Neural cell (in vitro differentiated cells): ENCODE measurements around a stretch of chr1.

- RAMPAGE, long total RNA = no peak
Measured at GRCh38 chr1:179844348-179845309, 33.0 kb downstream of the TOR1AIP2 start.

GRCh38 chr1:179867784-179868405 lies 9.7 kb downstream of the TOR1AIP2 start:
- RAMPAGE, long total RNA = no peak

DNA sequence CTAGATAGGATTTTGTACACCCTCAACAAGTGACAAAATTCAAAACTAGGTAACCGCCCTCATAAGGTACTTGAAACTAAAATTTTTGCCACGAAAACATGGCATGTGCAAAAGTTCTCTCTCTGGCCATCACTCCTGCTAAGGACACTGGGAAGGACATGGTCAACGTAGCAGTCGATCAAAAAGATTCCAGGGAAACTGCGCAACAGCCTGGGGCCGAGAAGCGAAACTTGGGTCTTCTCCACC lies 369 bp upstream of the TOR1AIP1 start:
- RAMPAGE, long total RNA = no peak

- RAMPAGE, long total RNA = no peak
Measured at GRCh38 chr1:179883270-179883609, 1.2 kb downstream of the TOR1AIP1 start.

GRCh38 chr1:179952185-179952760 lies 2.3 kb upstream of the CEP350 start:
- RAMPAGE, long total RNA = no peak

- RAMPAGE, long total RNA = no peak
Measured at GRCh38 chr1:180080323-180080848, 74.3 kb upstream of the QSOX1 start.

DNA sequence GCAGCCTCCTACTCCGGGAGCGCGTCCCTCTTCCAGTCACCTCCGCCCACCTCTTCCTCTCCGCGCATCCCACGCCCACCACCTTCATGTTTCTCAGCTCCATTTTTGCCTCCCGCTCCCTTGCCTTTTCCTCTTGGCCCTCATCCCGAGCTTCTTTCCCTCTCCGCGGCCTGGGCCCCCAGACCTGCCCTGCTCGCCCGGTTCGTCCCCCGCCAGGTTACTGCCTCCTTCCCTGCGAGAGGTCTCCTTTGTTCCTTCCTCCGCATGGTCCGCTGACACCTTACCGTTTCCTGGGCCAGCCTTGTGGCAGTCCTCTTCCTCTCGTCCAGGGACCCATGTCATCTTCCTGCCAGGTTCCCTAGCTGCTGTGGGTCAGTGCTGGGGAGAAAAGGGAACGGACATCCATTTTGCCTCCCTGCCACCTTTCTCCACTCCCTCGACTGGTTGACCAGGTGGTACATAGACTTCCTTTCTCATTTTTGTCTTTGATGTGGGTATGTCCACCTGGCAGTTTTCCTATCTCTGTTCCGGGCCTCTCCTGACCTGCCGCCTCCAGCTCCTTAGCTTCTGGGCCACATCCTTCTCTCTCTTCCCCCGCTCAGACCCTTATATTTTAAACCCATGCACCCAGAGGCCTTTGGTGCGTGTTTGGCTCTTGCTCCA lies 700 bp downstream of the QSOX1 start:
- RAMPAGE, long total RNA = no peak

GRCh38 chr1:180160257-180160660 lies 5.6 kb downstream of the QSOX1 start:
- RAMPAGE, long total RNA = no peak

- RAMPAGE, long total RNA = no peak
Measured at GRCh38 chr1:180190992-180192018, 36.6 kb downstream of the QSOX1 start.

DNA sequence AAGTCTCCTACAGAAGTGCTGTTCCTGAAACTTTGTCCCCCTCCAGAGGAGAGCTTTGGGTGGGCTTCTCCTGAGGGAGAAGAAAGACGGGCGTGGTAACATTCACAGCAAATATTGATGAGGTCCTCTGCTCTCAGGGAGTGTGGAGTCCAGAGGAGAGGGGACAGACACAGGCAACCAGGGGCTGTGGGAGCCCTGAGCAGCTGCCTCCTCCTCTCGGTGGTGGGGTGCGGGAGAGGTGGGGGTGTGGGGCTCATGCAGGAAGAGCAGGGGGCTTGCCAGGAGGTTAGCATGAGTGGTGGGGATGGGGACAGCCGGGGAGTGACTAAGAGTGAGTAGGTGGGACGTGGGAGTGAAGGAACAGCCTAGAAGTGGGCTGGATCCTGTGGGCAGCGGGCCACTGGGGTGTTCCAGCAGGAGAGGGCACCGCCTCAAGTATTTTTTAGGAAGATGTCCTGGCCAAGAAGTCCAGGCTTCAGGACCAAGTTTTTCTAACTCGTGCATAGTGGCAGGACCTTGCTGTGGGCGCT lies 19.0 kb upstream of the LHX4 start:
- RAMPAGE, long total RNA = no peak

DNA sequence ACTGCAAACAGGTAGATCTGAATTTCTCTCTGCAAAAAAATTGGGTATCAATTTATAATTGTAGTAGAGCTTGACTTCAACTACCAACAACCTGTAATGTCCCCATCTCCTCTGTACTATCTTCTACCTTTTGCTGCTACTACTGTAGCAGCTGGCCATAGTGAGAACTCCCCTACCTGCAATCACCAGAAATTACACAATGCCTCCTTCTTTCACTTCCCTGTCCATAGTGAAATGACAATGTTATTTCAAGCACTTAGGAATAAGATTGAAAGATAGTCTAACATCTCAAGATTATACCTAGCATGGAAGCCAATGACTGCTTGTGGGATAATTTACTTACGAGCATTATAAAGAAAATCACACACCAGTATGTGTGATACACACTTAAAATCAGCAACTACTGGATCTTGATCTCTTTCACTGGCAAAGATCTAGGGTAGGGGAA lies 100.3 kb downstream of the ACBD6 start:
- RAMPAGE, long total RNA = no peak

- RAMPAGE, long total RNA = no peak
Measured at GRCh38 chr1:180609539-180610047, 22.2 kb upstream of the XPR1 start.

DNA sequence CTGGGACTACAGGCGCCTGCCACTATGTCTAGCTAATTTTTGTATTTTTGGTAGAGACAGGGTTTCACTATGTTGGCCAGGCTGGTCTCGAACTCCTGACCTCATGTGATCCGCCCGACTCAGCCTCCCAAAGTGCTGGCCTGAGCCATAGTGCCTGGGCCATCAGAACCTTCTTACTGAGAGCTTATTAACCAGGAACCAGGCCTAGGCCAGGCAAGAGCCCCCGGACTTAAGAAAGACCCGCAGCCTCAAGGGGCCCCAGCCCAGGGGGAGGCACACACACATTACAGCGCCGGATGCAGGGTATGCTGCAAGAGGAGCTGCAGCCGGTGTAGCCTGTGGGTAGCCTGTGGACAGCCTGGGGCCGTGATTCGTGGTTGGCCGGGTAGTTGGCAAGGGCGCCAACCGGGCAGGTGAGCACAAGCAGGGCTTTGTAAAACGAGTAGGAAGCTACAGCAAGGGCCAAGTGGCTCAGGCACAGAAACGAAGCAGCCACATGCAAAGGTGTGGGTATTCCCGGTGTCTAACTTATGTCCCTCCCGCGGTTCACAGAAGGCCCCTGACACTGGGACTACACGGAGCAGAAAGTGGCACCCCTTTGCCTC lies 40.5 kb downstream of the KIAA1614 start:
- RAMPAGE, long total RNA = no peak

GRCh38 chr1:180953903-180954992 lies 41.6 kb downstream of the KIAA1614 start:
- RAMPAGE, long total RNA = no peak

DNA sequence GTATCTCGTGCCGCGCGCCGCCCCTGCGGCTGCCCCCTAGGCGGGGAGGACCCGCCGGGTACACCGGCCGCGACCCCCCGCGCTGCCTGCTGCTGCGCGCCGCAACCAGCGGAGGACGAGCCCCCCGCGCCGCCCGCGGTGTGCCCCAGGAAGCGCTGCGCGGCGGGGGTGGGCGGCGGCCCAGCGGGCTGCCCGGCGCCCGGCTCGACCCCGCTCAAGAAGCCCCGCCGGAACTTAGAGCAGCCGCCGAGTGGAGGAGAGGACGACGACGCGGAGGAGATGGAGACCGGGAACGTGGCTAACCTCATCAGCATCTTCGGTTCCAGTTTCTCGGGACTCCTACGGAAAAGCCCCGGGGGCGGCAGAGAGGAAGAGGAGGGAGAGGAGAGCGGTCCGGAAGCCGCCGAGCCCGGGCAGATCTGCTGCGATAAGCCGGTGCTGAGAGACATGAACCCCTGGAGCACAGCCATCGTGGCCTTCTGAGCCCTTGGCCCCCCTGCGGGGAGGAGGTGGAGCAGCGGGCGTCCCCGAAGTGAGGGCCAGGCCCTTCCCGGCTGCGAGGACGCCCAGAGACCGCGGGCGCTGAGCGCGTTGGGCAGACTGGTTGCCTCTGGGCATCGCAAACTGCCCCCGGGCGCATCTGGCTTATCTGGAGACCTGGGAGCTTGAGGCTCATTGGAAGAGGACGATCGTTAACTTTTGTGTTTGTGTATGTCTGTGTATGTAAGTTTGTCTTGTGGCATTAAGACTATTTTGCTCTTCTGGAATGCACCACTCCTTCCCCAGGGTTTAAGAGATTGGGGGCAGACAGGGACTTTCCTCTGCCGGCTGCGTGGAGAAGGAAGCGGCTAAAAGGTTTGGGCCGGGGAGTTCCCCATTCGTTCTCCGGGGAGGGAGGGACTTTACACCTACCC lies 1.2 kb downstream of the IER5 start:
- RAMPAGE, long total RNA = no peak

DNA sequence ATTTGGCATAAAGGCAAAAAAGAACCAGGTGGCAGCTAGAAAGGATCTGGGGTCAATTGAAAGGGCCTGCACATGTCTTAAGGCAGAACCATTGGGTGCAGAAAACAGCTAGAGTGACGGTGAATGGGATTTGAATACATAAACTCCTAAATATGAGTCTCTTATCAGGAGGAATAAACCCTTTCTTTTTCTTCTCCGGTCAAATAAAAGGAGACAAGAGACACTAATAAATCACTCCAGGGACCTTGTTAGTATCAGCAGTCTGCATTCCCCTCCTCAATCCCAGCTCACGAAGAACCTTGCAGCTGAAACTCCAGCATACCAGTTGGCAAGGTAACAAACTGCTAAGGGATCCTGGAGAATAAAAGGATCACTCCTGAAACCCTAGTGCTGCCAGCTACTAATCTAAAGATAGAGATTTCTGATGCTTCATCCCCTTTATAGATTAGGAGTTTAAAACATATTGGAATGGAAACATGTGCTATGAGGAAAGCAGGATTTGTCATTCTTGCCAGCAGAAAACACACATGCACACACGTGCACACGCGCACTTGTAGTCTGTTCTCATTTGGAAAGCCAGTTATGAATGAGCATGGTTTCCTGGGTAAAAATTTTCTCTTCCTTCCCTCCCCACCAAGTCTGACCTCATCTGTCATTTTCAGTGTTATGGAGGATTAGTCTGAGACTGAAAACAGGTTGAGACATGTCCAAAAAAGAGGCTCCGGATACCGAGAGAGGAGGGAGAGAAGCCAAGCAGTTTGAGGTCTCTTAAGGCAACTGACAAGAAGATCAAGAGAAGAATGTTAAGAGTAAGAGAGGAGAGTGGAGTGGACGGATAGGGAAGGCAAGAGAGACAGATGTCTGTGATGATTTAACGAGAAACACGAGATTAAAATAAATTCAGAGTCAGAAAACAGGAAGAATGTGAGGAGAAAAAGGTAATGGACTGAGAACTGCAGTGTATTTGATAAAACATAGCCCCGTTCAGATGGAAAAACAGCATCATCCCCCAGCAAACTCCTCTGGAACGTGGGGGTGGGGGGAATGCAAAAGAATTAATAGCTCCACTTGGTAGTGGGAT lies 10.9 kb downstream of the IER5 start:
- RAMPAGE, long total RNA = no peak

- RAMPAGE, long total RNA = no peak
Measured at GRCh38 chr1:181104165-181104364, 15.6 kb downstream of the IER5 start.

DNA sequence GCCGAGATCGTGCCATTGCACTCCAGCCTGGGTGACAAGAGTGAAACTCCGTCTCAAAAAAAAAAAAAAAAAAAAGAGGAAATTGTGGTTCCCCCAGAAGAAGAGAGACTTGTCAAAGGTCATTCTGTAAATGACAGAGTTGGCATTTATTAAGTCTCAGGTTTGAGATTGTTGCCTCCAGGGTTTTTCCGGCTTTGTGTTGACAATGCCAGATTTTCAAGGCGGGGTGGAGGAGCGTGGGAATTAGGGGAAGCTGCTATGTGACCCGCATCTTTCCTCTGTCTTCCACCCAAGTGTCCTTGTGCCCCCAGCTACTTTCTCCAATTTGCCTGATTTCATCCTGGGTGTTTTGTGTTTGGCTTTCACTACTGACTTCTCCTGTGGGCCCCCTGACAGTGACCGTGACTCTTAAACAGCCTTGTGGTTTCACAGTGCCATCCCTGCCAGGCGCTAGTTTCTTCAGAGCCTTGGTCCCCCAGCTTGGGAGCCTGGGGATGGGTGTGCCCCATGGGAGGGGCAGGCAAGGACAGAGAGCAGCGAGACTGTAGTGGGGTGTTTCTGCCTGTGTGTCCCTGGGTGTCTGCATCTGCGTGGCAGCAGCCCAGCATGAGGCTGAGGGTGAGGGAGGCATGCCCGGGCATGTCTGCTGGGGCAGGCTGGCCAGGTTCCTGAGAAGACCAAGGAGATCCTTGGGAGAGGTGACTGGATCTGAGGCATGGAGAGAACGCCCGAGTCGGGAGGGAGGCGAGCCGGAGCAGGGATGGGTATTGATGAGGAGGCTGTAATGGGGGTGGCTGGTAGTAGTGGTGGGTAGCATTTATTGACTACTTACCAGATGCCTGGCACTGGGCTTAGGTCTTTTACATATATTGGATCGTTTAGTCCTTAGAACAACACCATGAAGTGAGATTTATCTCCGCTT lies 46.3 kb downstream of the IER5 start:
- RAMPAGE, long total RNA = no peak

GRCh38 chr1:181140351-181140875 lies 51.9 kb downstream of the IER5 start:
- RAMPAGE, long total RNA = no peak

- RAMPAGE, long total RNA = no peak
Measured at GRCh38 chr1:181151666-181152515, 63.4 kb downstream of the IER5 start.